Heart right ventricle (tissue), 2 donors: ENCODE measurements around the genes PRSS58, OR2F1 and CTAGE4.

DNA sequence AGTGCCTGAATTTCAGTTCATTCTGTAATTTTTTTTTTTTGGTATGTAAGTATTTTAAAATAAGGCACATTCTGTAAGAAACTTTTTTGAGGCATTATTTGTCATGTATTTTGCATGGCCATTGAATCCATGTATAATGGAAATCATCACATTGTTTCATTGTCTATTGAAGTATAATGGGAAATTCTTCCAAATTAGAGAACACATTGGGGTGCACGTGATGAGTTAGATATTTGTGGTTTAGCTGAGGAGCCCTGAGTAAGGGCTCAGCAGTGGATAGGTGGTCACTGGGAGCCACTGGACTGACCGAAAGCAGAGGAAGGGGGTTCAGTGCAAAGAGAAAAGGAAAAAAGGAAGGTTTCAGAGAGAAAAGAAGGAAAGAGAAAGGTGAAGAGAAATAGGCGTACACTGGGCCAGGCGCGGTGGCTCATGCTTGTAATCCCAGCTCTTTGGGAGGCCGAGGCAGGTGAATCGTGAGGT, 3.1 kb downstream of the TAS2R4 start:
- PRO-cap, 2 experiments, result no peak in any of the 2 experiments

DNA sequence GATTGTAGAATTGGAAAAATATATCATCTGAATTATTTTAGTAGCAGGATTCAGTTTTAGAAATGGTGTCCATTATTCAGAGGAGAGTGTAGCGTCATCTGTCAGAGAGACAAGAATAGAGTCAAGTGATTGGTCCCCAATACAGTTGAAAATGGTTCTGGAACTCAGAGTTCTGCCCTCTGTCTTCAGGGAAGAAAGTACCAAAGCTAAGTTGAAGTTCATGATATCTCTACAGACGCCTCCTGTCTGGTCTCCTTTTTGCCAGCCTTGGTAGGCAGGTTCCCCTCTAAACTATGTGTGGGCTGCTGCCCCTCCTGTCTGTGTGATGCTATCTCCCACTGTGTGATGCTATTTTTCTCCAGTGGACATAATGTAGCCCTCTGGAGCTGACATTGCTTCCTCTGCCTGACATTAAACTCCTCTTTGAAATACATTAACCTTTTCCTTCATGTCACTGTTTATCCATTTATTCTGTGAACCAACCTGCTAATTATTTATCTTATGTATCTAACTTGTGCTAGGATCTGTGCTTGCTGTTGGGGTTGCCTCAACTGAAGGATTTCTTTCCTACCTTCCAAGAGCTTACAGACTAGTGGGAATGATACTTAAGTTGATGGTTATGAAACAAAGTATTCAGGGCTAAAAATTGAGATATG, at the start of gene PRSS58:
TSS of gene PRSS58 (minus strand) at position 269 of the 656 bp plus-strand sequence.
- PRO-cap, 2 experiments, result no peak in any of the 2 experiments

DNA sequence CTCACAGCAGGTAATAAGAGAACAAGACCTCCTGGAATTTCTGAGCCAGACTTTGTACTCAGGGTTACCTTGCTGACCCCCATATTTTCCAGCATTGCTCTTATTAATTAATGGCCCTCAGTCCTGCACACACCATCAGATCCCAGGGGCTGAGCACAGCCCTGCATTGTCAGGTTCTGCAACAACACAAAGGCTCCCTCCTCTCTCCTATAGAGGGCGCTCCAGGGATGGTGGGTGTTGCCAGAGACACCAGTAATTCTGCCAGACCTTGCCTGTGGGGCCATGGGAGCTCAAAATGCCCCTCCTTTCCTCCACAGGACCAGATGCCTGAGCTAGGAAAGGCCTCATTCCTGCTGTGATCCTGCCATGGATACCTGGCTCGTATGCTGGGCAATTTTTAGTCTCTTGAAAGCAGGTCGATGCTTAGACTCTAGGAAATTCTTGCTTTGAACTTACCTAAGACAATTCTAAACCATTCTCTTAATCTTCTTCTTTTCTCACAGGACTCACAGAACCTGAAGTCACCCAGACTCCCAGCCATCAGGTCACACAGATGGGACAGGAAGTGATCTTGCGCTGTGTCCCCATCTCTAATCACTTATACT, 42.9 kb upstream of the PRSS58 start:
- PRO-cap, 2 experiments, result no peak in any of the 2 experiments

DNA sequence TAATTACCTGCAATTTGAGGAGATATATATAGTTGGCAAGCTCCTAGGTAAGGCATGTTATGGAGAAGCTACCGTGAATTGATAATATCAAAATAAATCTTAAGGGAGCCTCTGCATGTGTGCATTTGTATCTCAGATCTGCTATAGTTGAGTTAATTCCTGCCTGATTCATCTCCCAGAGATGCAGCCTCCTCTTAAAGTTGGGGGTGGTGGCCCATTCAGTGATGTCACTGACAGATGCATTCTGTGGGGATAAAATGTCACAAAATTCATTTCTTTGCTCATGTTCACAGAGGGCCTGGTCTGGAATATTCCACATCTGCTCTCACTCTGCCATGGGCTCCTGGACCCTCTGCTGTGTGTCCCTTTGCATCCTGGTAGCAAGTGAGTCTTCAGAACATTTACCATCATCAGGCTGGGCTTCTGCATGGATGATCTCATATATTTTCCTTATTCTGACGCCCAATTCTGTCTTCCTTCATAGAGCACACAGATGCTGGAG, 185.8 kb upstream of the PRSS1 start:
- PRO-cap, 2 experiments, result no peak in any of the 2 experiments

GRCh38 chr7:142641407-142641978, 107.8 kb upstream of the PRSS1 start:
- PRO-cap, 2 experiments, result no peak in any of the 2 experiments

- PRO-cap, 2 experiments, result no peak in any of the 2 experiments
These were observed 9.3 kb upstream of the OR6V1 start for GRCh38 chr7:143042681-143043431.

DNA sequence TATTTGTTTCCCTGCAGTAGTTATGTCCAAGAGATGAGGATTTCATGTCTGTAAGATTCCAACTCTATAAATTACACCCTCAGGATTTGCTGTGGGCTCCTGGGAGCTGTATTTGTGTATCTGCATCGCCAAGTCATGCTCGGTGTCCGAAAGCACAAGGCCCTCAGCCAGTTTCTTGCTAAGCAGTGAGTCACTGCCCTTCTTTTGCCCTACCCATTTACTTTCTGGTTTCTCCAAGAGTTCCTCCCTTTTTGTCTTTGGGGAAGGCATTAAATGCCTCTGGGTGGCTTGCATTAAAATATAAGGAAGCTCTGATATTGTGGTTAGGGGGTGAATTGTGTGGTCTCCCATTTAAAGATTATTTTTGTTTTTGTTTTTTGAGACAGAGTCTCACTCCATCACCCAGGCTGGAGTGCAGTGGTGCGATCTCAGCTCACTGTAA, 15.6 kb downstream of the CLCN1 start:
- PRO-cap, 2 experiments, result no peak in any of the 2 experiments

- PRO-cap, 2 experiments, result no peak in any of the 2 experiments
These were observed 1.4 kb downstream of the FAM131B start for GRCh38 chr7:143361133-143361582.

GRCh38 chr7:143385851-143386635, 4.9 kb downstream of the ZYX start:
- PRO-cap, 2 experiments, result no peak in any of the 2 experiments

- PRO-cap, 2 experiments, result no peak in any of the 2 experiments
These were observed 8.6 kb upstream of the TAS2R60 start for GRCh38 chr7:143434614-143435005.

- PRO-cap, 2 experiments, result no peak in any of the 2 experiments
These were observed 14.2 kb downstream of the TAS2R41 start for GRCh38 chr7:143491954-143492242.

DNA sequence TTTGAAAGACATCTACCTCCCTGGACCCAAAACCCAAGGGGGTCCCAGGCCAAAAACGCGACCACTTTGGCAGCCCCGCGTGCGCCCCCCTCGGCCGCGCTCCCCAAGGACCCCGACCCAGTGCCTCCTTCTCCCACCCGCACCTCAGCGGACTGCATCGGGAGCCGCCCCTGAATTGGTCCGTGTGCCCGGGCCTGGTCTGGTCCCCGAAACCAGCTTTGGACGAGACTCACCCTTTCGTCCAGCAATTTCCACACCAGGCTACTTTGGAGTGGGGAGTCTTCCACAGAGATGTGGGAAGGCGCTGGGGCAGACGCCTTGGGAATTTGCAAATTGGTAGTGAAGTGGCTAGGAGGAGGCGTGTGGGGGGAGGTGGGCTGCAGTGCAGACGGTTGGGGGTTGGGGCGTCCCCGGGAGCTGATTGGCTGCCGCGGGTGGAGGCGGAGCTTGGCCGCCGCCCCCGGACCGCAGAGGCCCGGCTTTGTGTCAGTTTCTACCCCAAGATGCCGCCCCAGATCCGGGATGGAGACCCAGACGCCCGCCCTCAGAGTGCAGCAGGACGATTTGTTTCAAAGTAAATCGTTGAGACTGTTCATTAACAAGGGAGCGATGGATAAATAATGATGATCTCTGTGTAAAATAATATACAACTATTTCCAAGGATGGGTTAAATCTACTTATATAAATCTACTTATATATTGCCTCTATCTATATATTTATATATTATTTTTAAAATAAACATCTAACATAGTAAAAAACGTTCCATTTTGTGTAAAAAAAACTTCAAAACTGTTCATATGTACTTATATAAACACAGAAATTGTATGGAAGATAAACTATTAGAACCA, 16.8 kb downstream of the TCAF1 start:
- PRO-cap, 2 experiments, result peak in 1 of 2 experiments; most common plus-strand start position 514 of the sequence (in 1); most common minus-strand start position 154 of the sequence (in 1)

DNA sequence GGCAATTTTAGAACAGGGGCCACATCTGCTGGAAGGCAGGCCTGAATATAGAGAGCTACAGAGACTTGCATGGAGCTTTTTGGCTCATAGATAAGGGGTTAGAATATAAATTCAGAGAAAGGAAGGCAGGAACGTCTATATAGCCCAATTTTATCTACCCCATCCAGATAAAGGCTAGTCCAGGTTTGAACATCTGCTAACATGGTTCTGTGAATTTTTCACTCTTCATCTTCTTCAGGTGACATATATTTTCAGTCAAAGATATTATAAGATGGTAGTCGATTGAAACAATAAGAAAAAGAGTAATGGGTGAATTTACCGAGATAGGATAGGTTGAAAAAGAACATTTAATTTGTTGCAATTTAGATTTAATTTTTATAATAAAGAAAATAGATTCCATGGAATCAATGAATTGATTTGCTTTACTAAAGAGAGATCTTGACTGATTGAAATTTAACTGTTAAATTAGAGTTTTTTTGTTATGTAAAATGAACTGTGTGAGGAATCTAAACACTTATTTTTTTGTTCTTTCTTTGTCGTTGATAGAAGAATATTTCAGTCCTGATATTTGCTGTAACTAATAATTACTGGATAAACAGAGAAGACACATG, at the start of gene OR2F1:
TSS of gene OR2F1 (plus strand) at position 380 of the 611 bp plus-strand sequence.
- PRO-cap, 2 experiments, result no peak in any of the 2 experiments

GRCh38 chr7:144183122-144183624, at the start of gene CTAGE4:
CTAGE4 (plus strand) TSS chr7:144183466.
- PRO-cap, 2 experiments, result no peak in any of the 2 experiments

GRCh38 chr7:145587681-145588068, 528.9 kb upstream of the CNTNAP2 start:
- PRO-cap, 2 experiments, result no peak in any of the 2 experiments

DNA sequence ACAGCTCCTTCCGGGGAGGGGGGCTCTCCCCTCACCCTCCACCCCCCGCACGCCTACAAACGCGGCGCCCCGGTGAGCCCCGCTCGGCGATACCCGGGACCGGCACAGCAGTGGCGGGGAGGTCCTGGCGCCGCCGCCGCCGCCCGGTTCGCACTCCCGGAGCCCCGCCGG, 239 bp downstream of the EZH2 start:
- PRO-cap, 2 experiments, result no peak in any of the 2 experiments

DNA sequence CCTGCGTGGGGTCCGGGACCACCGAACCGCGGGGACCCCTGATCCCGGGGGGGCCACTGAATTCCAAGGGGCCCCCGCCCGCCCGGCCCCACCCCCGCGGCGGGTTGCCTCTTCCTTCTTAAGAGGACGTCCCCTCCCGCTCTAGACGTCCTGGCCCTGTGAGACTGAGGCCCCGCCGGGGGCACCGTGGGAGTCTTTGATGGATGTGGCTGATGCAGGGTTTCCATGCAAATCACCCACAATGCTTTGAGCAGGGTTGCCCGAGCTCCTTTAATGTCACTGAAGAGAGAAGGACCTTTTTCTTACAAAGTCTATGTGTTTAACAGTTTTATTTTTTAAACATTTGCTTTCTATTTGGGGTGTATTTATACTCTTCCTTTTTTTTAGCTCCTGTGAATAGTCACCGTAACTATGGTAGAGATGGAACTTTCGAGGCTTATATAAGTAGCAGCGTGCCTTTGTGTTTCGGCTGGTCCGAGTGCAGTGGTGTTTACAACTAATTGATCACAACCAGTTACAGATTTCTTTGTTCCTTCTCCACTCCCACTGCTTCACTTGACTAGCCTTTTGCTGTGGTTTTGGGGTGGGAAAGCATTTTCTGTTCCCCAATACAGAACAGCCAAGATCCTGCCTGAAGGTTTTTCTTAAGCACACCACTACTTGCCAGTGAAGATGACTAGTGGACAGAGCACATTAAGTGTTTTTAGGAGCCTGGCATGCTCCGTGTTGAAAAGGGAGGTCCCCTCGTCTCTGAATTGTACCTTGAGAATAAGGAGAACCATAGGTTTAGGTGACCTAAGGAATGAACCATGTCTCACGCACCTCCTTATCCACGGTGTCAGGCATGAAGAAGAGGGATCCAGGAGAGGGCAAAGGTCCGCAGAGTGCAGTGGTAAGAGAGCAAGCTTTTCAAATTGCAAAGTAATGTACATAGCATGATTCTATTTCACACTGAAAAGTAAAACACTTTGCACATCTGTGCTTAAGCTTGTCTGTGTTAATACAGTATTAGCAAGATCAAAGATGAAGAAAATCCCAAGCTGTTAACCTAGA, 44.7 kb downstream of the PDIA4 start:
- PRO-cap, 2 experiments, result peak in 2 of 2 experiments; most common plus-strand start position 467 of the sequence (in 2); most common minus-strand start position 166 of the sequence (in 1)

GRCh38 chr7:149145053-149146017, 1.9 kb upstream of the ZNF398 start:
- PRO-cap, 2 experiments, result no peak in any of the 2 experiments

DNA sequence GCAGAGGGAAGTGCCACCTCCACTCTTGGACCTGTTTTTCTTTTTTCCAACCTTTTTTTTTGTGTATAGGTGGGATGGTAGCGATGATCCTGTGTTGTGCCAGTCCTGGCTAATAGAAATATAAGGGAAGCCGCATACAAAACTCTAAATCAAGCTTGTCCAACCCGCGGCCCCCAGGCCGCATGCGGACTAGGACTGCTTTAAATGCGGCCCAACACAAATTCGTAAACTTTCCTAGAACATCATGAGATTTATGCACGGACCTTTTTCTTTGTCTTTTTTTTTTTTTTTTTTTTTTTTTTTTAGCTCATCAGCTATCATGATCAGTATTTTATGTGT, 1.3 kb downstream of the ZNF398 start:
- PRO-cap, 2 experiments, result no peak in any of the 2 experiments

GRCh38 chr7:149196226-149196690, 912 bp downstream of the ZNF282 start:
- PRO-cap, 2 experiments, result no peak in any of the 2 experiments